HT-29 (cell line): ENCODE measurements around a stretch of chr4.

- RAMPAGE, long total RNA: no peak
These were observed 23.4 kb downstream of the REST start for GRCh38 chr4:56930818-56931846.

DNA sequence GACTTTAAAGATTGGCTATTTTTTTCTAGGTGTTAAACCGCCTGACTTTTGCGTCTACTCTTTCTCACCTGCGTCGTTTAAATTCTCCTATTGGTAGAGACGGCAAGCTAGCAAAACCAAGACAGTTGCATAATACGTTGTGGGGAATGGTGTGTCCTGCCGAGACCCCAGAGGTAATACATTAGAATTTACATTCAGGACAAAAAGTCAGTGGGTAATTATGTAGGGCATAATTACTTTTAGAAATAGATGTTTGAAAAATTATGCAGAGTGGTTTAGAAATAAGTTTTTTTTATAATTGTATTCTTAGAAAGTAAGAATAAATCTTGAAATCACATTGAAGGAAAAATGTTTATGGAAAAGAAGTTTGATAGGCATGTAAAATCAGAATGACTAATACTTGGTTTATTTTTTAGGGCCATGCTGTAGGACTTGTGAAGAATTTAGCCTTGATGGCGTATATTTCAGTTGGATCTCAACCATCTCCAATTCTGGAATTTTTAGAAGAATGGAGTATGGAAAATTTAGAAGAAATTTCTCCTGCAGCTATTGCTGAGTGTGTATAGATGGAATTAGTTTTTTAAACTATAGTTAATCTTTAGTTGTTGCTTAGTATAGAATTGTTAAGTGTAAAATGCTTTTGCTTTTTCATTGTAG, 31.8 kb downstream of the POLR2B start:
- RAMPAGE, long total RNA: no peak

DNA sequence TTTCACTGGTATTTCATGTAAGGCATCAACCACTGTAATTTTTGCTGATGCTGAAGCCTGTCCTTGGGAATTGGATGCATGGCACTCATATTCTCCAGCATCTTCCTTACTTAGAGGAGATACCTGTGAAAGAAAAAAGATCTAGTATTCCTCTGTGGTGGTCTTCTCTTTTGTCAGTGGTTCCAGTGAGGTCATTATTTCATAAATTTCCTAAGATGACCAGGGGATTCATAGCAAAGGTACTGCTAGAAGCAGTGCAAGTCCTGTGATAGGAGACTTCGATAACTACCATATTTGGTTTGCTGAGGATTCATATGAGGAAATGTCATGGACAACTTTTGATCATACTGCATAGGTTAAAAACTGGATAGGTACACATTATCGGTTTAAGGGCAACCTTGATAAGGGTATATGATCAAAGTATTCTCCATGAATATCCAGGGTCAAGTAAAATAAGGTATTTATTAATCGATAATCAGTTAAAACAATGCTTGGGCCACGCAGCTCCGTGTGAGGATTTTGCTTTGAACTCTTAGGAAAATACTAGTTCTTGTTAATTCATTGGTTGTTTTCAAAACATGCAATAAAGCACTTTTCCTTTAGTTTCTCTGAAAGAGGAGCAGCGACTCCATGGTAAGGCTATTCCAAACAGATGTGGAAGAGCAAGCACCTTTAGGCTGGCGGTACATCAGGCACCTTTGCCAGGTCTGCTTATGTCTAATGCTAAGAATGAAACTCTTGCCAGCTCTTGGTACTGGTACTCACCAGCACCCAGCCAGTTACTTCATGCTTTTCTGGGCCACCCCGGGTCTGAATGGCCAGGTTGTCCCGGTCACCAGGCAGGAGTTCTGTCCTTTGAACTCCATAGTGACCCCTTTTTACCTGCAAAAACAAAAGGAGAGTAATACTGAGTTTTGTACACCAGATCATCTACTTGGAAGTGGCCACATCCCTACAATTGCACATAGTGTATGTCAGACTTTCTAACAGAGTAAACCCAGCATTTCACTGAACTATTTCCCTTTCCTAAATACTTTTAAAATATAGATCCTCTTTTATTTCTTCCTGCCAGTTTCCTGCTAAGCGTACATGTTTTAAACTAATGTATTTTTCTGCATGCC, 54.1 kb downstream of the POLR2B start:
- RAMPAGE, long total RNA: no peak

GRCh38 chr4:57039486-57040213, 61.0 kb downstream of the POLR2B start:
- RAMPAGE, long total RNA: no peak

GRCh38 chr4:57084796-57085765, 25.1 kb downstream of the IGFBP7 start:
- RAMPAGE, long total RNA: no peak

DNA sequence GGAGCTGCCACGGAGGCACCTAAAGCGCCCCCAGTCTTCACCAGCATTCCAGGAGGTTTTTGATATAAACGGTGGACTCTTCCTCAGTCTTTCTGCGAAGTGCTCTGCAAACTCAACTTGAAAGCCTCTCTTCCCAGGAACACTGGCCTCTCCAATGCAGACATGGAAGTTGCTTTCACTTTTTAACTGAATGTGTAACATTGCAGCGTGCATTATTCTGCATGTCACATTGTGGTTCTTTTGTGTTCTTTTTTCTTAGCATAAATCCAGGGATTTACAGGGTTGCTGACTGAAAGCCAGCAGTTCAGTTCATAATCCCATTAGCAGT, 953 bp upstream of the IGFBP7 start:
- RAMPAGE, long total RNA: no peak

- RAMPAGE, long total RNA: no peak
These were observed 9.1 kb upstream of the IGFBP7 start for GRCh38 chr4:57119001-57120054.

- RAMPAGE, long total RNA: no peak
These were observed 341.1 kb upstream of the IGFBP7 start for GRCh38 chr4:57451264-57451791.

- RAMPAGE, long total RNA: no peak
These were observed 635.2 kb upstream of the ADGRL3 start for GRCh38 chr4:60564933-60565265.

DNA sequence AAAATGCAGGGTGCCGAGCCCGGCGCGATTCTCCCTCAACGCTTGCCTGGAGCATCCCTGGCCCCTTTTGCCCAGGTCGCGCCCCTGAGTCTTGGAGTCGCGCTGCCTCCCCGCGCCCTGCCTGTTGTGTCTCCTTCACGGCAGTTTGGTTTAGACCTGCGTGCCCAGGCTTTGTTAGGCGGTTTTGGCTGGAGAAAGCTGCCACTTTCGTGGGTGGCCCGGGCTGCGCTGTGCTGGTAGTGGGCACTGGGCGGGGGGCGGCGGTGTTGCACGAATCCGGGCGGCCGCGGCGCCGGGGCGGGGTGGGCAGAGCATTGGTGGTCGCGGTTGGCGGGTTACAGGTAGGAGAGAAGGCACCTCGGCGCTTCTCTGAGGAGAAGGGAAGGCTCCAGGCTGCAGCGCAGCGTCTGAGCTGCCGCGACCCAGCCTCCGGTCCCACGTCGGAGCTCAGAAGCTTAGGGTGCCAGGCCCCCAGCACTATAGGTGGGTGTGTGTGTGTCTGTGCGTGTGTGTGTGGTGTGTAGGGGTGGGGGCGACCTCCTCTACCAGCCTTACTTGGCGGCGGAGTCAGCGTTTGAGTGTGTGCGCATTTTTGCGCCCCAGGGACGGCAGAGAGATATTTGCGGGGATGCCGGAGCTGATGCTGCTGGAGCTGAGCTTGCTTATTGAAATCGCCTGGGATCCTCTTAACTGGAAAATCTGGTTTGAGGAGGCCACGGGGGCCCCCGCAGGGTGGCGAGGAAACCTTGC, 2.3 kb downstream of the ADGRL3 start:
- RAMPAGE, long total RNA: no peak

DNA sequence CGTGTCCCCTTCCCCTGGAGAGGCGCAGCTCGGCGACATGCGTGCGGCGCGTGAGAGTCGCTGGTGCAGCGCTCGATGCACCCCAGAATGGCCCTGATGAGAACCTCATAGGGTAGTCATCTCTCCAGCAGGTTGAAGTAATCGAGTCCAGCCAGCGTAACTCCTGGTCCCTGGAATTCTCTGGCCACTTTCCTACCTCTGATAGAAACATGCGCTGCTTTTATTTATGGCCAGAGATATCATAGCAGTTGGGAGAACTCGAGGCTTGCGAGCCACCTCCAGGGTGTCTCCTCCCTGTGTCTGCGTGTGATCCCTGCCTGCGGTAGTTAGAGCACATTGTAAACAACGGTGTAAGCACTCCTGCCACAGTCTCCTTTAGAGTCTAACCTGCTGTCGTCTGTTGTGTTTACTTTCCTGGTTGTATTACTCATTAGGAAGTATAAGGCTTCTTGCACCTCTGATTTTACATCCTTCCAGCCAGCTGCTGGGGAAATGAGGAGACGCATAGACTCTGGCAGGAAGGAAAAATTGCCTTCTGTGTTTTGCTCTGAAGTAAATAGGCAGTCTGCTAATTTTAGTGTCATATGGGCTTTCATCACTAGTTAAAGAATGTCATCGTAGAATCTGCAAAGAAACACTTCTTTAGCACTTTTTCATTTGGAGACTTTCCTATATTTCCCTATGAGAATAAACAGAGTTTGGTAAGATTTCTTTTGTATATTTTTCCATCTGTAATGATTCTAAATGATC, 3.1 kb downstream of the ADGRL3 start:
- RAMPAGE, long total RNA: no peak

DNA sequence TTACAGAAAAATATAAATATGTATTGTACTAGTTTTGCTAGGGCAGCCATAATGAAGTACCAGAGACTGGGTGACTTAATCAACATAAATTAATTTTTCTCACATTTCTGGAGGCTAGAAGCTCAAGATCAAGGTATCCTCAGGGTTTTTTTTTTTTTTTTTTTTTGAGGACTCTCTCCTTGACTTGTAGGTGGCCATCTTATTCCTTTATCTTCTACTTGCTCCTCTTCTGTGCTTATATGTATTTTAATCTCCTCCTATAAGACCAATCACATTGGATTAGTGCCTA, 1095.2 kb downstream of the ADGRL3 start:
- RAMPAGE, long total RNA: no peak

GRCh38 chr4:64340439-64341184, 68.6 kb downstream of the TECRL start:
- RAMPAGE, long total RNA: no peak

DNA sequence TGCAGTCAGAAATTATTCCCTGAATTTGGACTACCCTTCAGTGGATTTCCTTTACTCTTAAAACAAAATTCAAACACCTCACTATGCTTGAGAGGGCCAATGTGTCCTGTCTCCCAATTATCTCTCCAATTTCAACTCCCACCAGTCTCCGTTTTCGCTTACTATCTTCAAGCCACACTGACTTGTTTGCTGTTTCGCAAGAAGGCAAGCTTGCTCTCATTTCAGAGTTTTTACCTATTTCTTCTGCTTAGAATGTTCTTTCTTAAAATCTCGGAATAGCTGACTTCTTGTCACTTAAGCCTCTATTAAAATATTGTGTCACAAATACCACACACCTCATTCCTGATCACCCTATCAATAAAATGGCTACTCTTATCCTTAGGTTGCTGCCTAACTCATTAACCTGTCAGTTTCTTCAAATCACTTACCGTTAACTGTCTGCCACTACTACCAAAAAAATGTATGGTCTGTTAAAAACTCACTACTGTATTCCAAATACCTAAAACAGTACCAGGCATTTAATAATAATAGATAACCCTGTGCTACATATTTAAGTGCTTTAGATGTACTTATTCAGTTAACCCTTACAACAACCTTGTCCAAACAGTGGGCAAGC, 3.0 kb downstream of the UBA6 start:
- RAMPAGE, long total RNA: no peak

- RAMPAGE, long total RNA: no peak
These were observed 248 bp downstream of the UGT2B17 start for GRCh38 chr4:68575883-68576265.

DNA sequence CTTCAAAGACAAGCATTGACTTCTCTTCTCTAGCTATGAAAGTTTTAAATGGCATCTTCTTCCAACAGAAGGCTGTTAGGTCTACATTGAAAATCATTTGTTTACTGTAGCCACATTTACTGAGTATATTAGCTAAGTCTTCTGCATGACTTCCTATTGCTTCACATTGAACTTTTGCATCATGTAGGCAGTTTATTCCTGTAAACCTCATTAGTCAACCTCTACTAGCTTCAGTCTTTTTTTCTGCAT, 3.6 kb downstream of the UGT2A3 start:
- RAMPAGE, long total RNA: no peak

DNA sequence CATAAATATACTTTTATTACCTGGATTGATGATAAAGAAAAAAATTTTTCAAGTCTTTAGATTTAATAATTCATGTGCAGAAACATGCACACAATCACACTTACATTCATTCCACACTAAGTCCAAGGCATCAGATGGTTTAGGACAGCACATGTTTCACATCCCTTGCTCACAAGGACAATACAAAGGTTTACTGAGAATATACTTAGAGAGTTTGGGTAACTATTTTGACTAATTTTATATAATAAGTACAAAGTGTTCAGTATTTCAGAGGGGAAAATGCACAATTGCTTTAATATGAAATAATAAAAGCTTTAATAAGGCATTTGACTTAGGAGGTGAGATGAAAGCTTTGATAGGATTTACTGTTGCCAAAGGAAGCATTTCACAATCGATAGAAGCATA, 370 bp upstream of the UGT2A3 start:
- RAMPAGE, long total RNA: no peak

- RAMPAGE, long total RNA: no peak
These were observed 11.8 kb upstream of the UGT2A3 start for GRCh38 chr4:68963312-68963841.

GRCh38 chr4:69330306-69330905, 50.1 kb downstream of the UGT2B28 start:
- RAMPAGE, long total RNA: no peak

DNA sequence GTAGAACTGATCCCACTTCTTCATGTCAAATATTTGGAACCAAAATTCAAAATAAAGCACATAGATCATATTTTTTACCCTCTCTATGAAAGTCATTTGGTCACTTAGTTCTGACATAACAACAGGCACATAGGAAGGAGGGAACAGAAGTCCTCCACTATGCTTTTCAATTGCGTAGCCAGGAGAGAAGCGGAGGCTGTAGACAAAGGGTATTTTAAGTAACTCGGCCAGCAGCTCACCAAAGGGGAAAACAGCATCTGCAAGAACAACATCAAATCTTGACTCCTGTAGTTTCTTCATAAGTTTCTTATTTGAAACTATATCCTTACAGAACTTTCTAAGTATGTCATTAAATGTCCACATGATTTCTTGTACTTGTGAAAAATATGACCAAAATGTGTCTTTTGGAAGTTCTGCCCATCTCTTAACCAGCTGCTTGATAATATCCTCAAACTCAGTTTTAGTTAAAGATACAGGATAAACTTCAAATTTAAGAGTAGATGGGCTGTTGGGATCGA, 492 bp downstream of the UGT2B4 start:
- RAMPAGE, long total RNA: no peak